ENCODE measurements around a stretch of chr12.

GRCh38 chr12:116202107-116203444, 74.9 kb downstream of the MED13L start:
- RRBS, result no CpG with 5 or more reads among the region's 9 CpGs

DNA sequence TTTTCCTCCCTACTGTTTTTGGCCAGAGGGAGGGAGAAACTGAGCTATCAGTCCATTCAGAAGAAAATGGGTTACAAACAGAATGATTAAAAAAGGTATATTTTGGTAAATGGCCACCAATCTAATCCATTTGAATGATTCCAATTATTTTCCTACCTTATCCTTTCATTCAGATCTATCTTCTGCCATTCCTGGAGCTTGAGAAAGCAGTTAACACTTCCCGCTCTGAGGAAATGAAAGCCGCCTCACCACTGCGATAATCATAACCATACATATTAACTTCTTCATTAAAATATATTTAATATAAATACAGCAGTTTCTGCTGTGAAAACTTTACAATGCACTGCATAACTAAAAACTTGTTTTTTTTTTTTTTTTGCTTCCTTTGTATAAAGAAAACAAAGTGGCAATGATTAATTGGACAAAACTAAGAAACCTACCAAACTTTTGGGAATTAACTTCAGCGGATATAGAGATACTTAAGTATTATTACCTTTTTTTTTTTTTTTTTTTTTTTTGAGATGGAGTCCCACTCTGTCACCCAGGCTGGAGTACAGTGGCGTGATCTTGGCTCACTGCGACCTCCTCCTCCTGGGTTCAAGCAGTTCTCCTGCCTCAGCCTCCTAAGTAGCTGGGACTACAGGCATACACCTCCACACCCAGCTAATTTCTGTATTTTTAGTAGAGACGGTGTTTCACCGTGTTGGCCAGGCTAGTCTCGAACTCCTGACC, 71.7 kb downstream of the MED13L start:
- RRBS, result no CpG with 5 or more reads among the region's 9 CpGs

DNA sequence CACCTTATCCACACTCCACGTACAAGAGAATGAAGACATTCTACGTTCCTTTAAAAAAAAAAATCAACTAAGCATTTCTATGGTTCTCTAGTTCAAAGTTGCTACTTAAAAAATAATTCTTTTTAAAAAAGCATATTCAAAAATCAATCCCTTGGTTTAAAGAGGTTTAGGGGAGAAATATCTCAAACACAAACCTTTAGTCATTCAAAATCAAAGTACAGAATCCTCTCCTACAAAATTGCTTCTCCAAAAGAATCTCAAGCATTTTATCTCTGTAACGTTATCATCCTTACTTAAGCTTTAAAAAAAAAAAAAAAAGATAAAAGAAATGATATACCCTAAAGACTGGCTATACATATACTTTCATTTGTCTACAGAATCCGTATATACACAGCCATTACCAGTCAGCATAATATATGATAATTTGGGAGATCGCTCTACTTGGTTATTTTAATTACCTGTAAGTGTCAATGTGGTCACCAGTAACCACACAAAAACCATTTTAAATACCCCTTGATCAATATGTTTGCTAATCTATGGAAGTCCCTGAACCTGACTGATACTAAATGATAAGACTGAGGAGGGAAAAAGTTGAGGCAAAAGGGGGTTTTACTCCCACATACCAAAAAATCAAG, 2.7 kb downstream of the MED13L start:
- RRBS, result no CpG with 5 or more reads among the region's 5 CpGs

DNA sequence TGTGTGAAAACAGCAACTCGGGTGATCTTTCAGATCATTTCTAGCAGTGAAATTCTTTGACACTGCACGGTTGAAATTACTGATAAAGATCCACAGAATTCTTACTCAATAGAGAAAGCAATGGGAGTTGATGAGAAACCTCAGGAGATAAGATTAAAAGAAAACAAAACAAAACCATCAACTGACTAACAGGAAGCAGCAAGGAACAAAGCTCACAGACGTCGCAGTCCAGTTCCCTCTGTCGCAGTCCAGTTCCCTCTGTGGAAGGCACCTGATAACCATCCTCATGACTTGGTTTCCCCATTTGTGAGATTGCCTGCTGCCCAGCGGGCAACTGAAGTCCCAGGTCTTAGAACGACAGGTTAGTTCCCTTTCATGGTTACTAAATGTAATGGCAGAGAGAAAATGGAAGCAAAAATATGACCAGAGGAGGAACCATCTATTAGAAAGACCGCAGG, 4.9 kb upstream of the MED13L start:
- RRBS, result no CpG with 5 or more reads among the region's 8 CpGs

- RRBS, result no CpG with 5 or more reads among the region's 18 CpGs
Measured at GRCh38 chr12:116319710-116320597, 42.5 kb upstream of the MED13L start.

GRCh38 chr12:116383188-116383565, 105.7 kb upstream of the MED13L start:
- RRBS, result no CpG with 5 or more reads among the region's 8 CpGs

DNA sequence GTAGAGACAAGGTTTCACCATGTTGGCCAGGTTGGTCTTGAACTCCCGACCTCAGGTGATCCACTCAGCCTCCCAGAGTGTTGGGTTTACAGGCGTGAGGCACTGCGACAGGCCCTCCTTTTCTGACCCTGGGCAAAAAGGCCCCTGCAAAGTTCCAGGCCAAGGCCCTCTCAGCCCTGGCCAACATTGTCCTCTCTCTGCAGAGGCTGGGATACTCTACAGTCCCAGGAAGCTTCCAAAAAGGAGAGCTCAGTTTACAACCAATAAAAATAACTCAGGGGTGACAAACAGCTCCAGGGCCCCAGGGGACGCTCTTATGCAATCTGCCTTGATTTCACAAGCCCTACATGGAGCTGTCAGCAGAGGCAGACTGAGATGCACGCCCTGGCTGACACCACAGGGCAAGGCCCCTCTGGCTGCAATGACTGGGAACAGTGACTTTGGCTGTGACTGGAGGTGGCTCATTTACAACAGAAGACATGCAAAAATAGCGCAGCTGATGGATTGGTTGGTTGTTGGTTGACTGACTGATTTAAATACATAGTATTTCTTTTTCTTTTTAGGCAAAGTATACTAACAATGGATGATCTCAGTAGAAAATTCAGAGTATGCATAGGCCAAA, 129.0 kb upstream of the MED13L start:
- RRBS, result no CpG with 5 or more reads among the region's 6 CpGs

DNA sequence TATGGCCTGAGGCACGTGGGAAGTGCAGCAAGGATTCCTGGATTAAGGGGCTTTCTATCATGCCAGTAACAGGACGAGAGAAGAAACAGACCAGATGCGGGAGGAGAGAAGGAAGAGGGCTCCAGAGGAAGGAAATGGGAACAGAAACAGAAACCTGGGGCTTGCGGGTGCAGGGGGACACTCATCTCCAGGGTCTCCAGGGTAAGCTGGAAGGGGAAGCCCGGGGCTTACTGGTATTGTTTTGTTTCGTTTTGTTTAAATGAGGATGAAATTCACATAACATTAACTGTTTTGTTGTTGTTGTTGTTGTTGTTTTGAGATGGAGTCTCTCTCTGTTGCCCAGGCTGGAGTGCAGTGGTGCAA, 133.5 kb upstream of the MED13L start:
- RRBS, result no CpG with 5 or more reads among the region's 6 CpGs

DNA sequence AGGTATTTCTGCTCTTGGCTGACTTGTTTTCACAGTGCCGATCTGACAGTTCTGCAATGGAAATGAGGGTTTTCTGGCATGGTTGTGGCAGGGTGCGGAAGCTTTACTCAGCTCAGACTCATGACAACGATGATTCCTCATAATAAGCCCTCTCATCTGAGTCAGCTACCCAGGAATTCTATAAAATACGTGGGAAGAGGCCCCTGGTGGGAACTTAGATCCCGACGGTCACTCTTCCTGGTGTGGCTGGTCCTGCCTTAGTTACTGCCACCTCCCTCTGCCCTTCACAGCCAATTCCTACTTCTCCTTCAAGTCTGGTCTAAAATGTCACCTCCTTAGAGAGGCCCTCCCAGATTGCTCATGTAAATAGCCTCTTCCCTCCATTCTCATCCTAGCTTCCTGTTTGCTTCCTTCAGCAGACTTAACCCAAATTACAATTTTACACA, 104.2 kb upstream of the MAP1LC3B2 start:
- RRBS, result no CpG with 5 or more reads among the region's 6 CpGs

DNA sequence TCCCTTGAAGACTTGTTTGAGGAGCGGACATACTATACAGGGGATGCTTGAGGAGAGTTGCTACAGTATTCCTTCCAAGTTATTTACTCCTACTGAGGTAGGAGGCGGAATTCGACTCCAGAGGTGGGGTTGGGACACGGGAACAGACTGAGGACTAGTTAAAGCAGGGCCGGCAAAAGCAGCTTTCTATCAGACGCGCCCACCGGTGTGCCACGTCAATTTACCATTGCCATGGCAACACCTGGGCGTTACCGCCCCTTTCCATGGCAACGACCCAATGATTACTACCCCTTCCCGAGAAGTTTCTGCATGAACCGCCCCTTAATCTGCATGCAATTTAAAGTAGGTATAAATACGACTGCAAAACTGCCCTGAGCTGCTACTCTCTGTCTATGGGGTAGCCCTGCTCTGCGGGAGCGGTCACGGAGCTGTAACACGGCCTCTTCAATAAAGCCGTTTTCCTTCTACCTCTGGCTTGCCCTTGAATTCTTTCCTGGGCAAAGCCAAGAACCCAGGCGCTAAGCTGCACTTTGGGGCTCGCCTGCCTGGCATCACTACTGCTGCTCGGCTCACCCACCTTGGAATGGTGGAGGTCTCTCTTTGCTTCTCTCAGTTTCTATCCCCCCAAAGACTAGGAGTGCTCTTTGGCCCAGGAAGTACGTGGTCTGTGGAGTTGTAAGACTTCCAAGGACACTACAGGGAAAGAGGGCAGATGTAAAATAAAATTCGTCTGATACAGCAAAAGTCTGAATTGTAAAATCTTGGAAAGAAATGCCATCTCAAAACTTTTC, 52.8 kb upstream of the MAP1LC3B2 start:
- RRBS, result no CpG with 5 or more reads among the region's 25 CpGs

- RRBS, result no CpG with 5 or more reads among the region's 30 CpGs
Measured at GRCh38 chr12:116552187-116553326, 6.6 kb upstream of the MAP1LC3B2 start.

GRCh38 chr12:116594509-116594780, 35.3 kb downstream of the MAP1LC3B2 start:
- RRBS, result no CpG with 5 or more reads among the region's 3 CpGs

DNA sequence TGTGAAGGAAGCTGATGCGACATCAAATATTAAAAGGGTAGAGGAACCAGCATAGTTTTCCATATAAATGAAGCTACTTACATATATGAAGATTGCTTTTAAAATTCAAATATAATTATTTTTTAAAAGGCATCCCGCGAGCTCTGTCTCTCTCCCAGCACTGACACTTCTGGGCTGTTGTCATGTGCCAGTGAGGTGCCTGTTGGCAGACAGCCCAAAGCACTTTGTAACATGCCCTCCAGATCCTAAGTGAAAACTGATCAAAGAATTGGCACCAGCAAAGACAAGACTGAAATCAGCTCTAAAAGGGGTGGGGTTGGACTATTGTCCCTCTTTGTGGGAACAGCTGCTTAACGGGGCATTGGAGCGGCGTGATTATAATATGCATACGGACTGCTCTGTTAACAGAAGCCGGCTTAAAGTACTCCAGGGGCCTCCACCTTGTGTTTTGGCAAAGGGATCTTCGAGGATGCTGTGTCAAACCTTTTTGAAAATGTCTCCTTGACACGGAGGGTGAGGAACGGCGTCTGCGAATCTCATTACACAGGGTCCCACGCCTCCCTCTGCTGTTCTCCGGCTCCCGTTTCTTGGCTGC, 44.6 kb downstream of the SPRING1 start:
- RRBS, result no CpG with 5 or more reads among the region's 16 CpGs

DNA sequence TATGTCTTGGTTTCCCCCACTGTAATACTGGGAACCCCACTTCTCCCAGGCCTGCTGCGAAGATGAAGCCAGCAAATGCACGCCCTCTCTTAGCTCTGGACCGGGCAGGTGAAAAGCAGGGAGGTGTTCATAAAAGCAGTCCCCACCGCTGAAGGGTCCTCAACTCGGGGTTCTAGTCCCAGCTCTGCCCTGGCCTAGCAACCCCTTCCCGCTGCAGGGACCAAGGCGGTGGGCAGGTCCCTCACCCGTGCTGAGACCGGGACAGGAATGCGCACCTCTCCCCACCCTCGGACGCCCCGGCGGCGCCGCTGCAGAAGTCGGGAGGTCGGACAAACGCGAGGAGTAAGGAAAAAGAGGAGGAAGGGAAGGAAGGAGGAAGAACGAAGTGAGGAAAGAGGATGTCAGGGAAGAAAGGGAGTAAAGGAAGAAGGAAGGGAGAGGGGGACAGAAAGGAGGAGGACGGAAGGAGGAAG, 866 bp downstream of the SPRING1 start:
- RRBS, result 6% methylated on average over 4 of the region's 22 CpGs

DNA sequence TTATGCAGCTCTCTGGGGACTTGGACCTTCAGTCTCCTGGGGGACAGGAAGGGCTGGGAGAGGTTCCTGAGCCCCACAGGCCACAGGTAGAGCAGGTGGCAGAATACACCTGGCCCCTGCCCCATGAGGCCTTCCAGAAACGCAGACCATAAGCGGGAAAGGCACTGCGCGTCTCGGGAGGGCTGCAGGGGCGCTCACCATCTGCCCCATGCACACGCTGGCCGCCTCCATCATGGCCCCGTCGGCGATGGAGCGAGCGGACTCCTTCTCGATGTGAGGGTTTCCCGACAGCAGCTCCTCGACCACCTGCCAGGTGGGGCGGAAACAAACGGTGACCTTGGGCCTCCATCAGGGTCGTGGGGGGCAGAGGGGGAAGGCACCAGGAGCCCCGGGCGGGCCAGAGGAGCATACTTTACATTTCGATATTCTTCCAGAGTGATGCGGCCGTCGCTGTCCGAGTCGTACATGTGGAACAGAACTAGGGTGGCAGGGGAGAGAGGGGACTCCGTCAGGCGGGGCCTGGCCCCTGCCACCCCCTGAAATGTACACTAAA, 52.8 kb downstream of the TESC start:
- RRBS, result no CpG with 5 or more reads among the region's 29 CpGs

DNA sequence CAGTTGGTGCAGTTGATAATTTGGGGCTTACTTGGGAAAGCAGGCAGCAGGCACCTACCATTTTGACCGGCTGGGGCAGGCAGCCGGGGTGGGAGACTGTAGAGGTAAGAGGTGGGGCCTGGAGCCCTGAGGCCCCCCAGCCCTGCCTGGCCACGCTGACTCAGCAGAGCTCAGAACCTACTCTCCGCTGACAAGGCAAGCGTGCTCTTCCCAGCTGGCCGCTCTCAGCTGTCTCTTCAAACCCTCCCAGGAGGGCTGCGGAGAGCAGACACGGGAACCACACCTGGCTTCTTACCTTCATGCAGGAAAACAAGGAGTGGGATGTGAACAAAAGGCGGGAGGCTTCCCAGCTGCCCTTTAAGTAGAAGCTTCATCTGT, 12.5 kb upstream of the TESC start:
- RRBS, result no CpG with 5 or more reads among the region's 9 CpGs

DNA sequence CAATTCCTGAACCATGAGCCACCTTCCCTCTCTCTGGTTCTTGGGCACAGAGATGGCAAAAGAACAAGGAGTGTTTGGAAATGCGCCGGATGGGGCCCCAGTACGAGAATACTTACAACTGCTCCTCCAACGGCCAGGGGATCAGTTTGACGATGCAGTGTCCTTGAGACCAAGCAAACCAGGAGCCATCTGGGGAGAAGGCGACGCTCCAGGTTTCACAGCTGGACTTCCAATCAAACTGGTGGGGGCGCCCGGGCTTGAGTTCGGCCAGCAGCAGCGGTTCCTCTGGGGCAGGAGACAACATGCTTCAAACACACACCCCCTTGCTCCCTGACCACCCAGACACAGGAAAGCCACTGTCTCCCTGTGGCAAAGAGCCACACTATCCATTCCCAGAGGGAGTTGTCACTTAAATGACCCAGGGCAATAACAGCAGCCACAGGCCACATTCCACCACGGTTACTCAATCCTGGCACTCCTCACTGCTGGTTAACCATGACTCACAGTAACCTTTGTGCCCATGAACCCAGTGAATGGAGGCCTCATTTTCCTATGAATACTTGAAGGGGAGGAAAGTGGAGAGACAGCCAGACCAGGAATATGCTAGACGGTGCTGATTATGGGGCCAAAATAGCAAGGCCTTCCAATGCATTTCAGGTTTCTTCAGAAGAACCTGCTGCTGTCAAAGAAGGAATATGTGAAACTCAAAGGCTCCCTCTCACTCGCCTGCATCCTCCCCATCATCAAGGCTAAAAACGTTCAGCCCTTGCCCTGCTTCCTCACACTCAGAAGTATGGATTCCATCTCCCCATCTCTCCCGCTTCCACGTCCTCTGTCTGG, 8.6 kb downstream of the WSB2 start:
- RRBS, result no CpG with 5 or more reads among the region's 17 CpGs

DNA sequence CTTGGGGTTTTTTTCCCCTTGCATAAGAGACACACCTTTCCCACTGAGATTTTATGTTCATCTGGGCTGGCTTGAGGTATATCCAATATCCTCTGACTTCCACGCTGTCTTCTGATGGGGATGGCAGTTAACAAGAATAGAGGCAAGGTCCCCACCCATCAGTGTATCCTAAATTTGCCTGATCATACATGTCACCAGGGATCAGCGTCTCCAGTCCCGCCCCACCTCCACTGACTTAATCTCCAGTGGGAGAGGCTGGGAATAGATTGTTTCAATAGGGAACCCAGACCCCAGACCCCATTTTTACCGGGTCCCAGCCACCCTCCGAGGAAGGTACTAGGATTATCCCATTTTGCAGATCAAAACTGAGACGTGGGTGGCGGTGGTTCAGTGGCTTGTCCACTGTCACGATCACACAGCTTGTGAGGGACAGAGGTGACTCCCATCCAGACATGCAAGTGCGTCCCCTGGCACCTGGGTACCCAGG, 742 bp downstream of the WSB2 start:
- RRBS, result no CpG with 5 or more reads among the region's 9 CpGs

DNA sequence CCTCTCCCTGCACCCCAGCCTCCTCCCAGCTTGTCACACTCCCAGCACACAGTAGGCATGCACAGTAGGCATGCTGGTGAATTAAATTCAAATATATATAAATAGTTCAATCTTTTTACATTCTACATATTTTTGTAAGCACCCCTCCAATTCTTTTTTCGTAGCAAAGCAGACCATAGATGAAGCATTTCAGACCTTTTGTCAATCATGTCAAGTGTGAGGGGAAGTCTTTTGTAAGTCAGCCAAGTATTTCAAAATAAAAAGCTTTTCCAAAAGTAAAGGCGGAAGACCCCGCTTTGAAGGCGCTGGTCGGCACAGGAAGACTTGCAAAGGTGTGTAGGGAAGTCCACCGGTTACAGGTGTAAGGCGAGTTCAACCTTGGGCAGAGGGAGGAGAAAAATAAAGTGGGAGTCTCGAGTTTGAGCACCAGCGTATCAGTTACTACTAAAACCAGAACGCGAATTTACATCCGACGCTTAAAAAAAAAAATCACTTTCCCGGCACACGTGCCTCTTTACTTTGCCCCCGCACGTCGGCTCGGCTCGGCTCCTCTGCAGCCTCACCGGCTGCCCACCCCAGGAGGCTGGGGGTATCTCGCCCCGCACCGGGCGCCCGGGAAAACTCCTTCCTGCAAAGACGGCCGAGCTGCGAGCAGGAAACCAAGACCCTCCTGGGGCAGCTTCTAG, 874 bp downstream of the VSIG10 start:
- RRBS, result 4% methylated on average over 11 of the region's 29 CpGs

- RRBS, result 5% methylated on average over 14 of the region's 32 CpGs
Measured at GRCh38 chr12:118136532-118137082, 683 bp downstream of the PEBP1 start.

All from AG04449 (cell line).